ENCODE results near the genes CETN1 and METTL4.

DNA sequence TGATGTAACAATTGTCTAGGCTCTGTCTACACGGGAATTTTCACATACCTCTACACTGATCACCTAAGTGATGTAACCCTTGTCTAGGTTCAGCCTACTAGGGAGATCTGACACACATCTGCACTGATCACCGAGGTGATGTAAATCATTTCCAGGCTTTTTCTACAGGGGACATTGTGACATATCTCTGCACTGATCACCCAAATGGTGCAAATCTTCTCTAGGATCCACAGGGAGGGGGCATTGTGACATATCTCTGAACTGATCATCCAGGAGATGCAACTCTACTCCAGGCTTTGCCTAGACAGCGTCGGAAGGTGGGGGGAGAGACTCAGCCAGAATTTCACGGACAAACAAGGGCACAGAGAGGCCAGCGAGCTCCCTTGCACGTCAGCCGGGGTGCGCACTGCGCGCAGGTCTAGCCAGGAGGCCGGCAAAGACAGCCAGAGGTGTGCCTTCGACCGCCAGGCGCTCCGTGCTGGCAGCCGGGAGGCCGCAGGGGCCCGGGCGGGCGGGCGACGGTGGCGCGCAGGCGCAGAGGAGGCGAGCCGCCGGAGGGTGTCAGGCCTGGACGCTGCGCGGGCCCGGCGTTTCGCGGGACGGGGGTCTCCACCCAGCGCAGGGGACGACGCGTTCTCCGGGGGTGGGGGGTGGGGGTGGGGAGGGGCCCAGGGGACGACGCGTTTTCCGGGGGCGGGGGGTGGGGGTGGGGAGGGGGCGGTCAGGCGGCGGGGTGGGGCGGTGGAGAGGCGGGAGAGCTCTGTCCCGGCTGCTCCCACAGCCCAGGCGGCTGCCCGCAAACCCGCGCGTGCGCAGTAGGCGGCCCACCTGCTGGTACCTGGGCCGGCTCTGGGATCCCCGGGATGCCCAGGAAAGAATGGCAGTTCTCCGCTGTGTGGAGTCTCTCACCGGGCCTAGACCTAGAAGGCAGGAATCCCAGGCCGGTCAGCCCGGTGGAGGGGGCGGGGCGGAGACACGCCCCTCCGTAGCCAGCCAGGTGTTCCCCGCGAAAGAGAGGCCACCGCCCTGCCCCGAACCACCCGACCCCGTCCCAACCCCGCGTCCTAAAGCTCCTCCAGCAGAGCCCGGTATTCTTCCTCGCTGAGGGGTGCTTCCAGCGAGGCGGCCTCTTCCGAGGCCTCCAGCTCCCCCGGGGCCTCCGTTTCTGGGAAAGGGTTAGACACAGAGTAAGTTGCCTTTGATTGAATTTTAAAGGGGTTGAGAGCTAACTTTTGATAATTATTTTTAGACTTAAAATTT, 46.6 kb upstream of the USP14 start:
- PRO-cap = bidirectional peak, plus-strand start at position 537 of the sequence, minus-strand start at position 476 of the sequence; bidirectional peak, plus-strand start at position 724 of the sequence, minus-strand start at position 636 of the sequence; unidirectional peak, minus-strand start at position 792 of the sequence

GRCh38 chr18:514237-514558, 13.7 kb upstream of the COLEC12 start:
- PRO-cap = no peak

DNA sequence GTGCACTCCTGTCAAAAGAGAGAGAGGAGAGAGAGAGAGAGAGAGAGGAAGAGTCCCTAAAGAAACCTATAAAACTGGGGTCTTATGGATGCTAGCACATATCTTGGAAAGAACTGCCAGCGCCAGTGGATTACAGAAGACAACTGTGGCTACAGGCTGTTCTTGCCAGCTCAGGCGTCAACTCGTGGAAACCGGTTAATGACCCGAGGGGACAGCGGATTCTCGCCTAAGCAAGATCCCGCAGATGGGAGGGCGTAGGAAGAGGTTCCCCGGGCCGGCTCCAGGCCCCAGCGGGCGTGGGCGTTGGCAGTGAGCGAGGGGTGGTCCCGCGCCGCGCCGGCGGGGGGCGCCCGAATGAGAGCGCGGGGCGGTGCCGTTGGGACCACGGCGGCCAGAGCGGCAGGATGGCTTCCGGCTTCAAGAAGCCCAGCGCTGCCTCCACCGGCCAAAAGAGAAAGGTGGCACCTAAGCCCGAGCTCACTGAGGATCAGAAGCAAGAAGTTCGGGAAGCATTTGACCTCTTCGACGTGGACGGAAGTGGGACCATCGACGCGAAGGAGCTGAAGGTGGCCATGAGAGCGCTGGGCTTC, at the start of gene CETN1:
Gene CETN1 (plus strand): TSS at position 376 of the 590 bp plus-strand sequence.
- PRO-cap = no peak

DNA sequence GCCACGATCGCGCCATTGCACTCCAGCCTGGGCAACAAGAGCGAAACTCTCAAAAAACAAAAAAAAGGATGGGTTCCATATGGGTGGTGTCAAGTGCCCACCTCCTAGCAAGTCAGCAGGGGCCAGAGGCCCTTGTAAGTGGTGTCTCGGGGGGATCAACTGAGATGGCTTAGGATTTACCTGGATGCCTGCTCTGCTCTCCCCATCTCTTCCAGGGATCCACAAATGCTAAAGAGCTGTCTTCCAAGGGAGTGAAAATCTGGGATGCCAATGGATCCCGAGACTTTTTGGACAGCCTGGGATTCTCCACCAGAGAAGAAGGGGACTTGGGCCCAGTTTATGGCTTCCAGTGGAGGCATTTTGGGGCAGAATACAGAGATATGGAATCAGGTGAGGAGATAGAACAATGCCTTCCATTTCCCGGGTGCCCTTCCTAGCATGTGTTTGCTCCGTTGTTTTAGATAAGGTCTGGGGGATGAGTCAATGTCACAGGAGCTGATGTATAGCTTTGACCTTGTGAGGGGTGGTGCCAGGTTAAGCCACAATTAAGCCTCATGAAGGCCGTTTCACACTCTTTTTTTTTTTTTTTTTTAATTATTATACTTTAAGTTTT, 4.6 kb downstream of the TYMS start:
- PRO-cap = no peak

DNA sequence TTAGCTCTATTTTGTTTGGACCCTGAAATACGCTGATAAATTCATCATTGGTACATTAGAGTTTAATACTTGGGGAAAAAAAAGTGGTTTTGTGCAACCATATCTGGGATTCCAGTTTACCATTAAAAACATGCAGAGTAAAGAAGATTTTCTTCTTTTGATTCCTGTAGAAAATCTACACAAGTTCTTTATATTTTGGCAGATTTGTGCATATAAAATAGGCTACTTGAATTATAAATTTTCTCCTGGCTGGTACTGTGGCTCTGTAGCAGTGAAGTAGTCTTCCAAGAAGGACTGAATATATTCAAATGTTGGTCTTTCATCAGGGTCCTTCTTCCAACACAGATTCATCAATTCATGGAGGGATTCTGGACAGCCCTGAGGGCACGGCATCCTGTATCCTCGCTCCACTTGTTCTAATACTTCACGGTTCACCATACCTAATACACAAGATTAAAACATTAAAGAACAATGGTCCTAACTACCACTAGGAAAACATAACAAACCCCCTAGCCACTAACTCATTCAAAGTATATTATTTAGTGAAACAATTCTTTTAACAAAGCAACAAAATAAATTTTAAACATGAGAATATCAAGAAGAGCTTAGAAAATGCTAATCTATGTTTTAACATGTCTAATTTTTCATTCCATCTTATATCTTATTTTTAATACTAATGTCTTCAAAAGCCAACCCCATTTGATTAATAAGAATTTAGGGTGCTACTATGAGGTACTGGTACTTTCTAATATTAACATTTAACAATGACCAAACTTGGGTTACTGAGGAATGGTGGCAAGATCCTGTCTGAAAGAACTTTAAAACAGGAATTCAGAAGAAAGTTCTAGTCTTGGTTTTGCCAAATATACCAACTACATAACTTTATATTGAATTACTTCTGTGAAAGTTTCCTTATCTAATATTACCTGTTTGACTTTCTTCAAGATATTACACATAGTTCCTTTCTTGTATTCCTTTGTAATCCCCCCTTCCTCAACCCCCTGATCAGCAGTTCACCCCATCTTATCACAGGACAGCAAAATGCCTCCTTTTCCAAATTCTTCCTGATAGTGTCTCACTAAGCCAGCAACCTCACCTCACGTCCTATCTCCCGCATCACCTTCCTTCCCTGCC, 12.1 kb upstream of the ENOSF1 start:
- PRO-cap = no peak

DNA sequence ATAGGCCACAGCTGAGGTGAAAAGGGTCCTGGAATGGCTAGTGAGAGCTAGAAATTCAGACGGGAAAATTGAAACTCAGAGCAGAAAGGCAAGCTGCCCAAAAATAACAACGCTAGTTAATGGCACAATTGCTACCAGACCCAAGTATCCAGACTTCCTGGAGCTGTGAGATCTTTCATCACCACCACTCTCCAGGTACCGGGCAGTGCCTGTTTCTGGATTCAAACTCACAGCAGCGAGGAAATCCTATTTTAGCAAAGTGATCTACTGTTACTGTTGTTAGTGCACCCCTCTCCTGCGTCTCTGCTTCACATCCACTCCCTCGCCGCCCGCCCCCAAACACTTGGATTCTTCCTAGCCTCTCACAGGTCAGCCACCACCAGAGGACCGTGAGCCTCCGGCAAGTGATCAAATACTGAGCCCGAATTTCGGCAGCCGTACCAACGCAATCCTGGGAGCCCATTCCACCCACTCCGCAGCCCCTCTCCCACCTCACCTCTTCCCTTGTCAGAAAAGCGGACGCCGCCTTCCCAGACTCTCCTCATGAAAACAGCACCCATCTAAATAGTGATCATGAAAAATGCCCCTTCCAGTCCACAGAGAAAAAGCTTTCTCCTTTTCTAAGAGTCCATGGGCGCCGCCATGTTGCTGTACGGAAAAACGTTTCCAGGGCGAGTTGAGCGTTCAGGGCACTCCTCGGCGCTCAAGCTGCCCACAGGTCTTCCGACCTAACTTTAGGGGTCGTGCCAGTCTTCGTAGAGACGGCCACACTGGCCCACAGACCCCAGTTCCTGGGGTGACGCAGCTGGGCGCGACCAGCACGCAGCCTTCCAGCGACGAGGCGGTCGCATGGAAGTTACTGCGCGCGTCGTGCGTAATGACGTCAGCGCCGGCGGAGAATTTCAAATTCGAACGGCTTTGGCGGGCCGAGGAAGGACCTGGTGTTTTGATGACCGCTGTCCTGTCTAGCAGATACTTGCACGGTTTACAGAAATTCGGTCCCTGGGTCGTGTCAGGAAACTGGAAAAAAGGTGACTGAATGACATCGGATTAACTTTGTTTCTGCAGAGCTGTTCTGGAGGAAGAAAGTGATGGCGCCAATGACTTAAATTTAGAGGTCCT, at the start of gene METTL4:
Gene METTL4 (minus strand): TSS at position 853 of the 1,122 bp plus-strand sequence.
- PRO-cap = bidirectional peak, plus-strand start at position 411 of the sequence, minus-strand start at position 417 of the sequence; bidirectional peak, plus-strand start at position 905 of the sequence, minus-strand start at position 793 of the sequence

DNA sequence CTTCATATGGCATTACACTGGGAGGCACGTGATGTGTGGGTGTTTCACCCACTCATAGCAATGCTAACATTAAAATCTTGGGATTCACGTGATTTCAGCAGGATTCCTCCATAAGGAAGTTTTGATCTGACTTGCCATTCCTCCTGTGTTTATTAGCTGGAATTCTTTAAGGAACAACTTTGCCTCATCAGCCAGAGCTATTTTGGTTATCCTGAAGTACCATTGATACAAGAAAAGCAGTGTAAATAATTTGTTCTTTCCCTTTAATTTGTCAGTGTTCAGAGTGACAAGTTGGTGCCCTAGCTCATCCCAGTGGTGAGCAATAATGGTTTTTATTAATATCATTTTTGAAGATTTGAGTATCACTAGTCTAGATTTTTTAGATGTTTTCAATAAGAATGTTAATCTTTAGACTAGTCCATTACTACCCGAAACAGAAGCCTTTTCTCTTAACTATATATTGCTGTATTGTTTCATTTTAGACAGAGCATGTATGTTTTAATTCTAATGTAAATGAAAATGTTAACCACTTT, 9.2 kb downstream of the SMCHD1 start:
- PRO-cap = no peak

DNA sequence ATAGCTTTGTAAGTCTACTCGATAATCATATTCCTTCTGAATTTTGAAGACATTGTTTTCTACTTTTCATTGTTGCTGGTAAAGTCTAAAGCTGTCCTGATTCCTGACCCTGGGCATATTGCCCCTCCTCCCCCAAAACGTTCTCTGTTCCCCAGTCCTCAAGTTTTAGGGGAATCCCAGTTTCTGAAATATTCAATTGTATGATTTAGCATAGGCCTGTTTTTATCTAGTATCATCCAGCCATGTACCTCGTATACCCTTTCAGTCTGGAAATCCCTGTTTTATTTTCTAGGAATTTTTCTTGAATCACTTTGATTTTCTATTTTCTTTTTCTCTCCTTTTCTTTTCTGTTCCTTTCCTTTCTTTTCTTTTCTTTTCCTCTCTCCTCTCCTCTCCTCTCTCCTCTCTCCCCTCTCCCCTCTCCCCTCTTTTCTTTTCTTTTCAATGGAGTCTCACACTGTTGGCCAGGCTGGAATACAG, 63.4 kb downstream of the SMCHD1 start:
- PRO-cap = no peak

DNA sequence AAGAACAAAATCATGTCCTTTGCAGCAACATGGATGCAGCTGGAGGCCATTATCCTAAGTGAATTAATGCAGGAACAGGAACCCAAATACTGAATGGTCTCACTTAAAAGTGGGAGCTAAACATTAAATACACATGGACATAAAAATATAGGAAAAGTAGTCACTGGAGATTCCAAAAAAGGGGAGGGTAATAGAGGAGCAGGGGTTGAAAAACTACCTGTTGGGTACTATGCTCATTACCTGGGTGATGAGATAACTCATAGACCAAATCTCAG, 81.5 kb downstream of the SMCHD1 start:
- PRO-cap = no peak

GRCh38 chr18:2781346-2782153, 65.3 kb upstream of the EMILIN2 start:
- PRO-cap = no peak

GRCh38 chr18:2800300-2801541, 46.1 kb upstream of the EMILIN2 start:
- PRO-cap = no peak

DNA sequence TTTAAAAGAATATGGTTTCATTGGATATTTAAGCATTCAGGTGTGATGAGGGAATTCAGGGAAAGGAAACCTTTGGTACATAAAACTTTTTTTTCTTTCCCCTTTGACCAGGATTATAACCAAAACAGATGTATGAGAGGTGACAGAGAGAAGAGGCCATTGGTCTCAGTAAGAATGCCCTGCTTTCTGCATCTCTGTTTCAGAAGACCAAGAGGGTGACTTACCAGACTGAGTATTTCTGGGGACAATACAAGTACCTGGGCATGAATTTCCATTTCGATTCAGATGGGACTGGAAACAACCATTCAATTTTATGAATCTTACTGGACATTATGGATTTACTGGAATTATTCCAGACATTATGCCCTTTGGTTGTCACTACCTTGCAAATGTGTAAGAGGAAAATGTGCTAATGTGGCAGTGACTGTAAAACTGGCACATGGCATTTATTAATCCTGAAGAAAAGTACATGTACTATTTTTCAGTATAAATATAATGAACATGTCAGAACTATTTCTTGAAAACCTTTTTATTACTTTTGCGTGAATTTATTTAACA, 44.3 kb upstream of the EMILIN2 start:
- PRO-cap = no peak

DNA sequence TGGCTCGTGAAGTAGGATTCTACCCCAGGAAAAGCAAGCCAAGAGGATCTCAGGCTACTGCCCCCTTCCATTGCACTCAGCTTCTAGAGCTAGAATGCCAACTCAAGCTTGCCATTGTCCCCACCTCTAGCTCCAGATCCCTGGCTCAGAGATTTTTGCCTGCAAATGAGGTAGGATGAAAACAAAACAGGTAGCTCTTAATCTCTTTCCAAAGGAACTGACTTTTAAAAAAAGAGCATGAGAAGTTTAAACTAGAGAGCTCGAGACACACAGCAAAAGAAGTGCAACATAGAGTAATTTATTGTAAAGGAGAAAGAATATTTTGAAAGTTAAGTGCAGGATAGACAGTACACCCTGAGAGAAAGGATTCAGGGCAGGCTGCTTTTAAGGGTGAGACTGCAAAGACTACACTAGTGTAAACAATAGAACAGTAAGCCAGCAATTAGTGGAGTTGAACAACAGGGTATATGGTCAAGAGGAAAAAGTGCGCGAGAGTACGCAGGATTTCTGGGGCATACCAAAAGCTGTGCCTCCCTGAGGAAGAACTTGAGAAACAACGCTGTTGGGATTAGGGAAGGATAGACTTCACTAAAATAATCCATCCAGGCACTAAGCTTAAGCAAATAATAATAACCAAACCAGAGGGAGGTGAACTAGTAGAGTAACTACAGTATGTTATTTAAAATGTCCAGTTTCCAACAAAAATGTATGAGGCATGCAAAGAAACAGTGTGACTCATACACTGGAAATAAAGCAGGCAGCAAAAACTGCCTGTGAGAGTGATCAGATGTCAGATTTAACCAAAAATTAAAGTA, 40.8 kb upstream of the EMILIN2 start:
- PRO-cap = no peak

GRCh38 chr18:2874766-2875944, 28.3 kb downstream of the EMILIN2 start:
- PRO-cap = unidirectional peak, plus-strand start at chr18:2875787

- PRO-cap = no peak
These were observed 47.4 kb downstream of the EMILIN2 start for GRCh38 chr18:2894131-2894706.

GRCh38 chr18:2924831-2925619, 78.2 kb downstream of the EMILIN2 start:
- PRO-cap = no peak

DNA sequence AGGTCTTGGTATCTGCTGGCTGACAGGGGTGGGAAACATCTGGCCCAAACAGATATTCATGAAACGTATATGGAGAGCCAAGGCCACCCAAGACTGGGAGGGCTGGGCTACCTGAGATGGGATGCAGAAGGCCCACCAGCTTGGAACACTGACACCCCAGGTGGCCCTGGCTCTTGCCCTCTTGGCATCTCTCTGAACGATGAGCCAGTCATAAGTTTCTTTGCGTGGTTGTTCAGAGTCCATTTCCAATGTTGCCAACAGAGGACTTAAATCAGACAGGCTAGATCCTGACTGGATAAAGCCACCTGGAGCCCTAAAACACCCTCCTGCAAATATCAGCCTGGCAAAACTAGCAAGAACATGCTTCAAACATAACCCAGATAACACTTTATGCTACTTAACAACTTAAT, 42.6 kb downstream of the LPIN2 start:
- PRO-cap = no peak

DNA sequence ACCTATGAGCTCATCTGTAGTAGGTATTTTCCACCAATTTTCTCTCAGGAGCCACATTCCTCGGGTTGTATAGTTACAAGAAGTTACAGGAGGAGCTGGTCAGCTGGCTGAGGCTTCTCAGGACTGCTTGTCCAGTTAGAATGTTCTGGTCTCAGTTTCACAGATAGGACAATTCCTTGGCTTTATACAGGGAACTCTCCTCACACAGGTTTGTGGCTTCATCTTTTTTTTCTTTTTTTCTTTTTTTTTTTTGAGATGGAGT, 43.0 kb upstream of the LPIN2 start:
- PRO-cap = no peak

GRCh38 chr18:3059102-3059805, 46.3 kb upstream of the LPIN2 start:
- PRO-cap = no peak

- PRO-cap = no peak
These were observed 3.2 kb downstream of the MYL12A start for GRCh38 chr18:3250510-3251435.